ENCODE measurements around the genes CENPJ, AMER2, NUP58 and GPR12.

- RAMPAGE, long total RNA, result no peak
- RRBS, result no CpG with 5 or more reads among the region's 5 CpGs
Observed at GRCh38 chr13:24580516-24580880, 67.9 kb upstream of the PARP4 start.

GRCh38 chr13:24922149-24923256 is at the start of gene CENPJ:
Gene CENPJ (minus strand): TSS chr13:24922861.
- RAMPAGE, long total RNA, result start-site peak on the minus strand at chr13:24922812-24922835, 66 and 36 reads in 2 replicates
- RRBS, result 1% methylated on average over 32 of the region's 87 CpGs

DNA sequence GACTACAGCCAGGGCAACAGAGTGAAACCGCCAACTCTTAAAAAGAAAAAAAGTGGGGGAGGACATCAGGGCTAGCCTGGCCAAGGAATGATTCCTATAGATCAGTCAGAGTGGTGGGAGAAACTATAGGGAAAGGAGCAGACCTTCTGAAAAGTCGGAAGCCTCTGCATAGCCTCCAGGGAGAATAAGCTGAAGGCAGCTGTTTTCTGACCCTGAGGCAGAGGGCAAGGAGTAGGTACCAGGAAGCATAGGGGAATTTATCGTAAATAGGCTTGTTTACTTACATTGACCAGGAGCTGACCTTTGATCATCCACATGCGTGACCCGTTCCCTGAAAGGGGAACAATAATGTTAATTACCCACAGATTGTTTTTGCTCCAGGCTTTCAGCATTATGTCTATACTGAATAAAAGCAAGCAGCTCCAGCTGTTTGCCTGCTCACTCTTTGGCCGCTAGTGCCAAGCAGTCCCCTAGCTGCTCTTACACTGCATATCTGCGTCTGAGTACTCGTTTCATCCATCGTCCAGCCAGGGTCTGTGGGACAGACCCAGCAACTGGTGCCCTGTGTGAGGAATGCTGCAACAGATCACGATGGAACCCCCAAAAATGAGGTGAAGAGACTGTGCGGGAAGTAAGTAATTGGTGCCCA is 3.0 kb upstream of the CENPJ start:
- RAMPAGE, long total RNA, result no peak
- RRBS, result no CpG with 5 or more reads among the region's 11 CpGs

DNA sequence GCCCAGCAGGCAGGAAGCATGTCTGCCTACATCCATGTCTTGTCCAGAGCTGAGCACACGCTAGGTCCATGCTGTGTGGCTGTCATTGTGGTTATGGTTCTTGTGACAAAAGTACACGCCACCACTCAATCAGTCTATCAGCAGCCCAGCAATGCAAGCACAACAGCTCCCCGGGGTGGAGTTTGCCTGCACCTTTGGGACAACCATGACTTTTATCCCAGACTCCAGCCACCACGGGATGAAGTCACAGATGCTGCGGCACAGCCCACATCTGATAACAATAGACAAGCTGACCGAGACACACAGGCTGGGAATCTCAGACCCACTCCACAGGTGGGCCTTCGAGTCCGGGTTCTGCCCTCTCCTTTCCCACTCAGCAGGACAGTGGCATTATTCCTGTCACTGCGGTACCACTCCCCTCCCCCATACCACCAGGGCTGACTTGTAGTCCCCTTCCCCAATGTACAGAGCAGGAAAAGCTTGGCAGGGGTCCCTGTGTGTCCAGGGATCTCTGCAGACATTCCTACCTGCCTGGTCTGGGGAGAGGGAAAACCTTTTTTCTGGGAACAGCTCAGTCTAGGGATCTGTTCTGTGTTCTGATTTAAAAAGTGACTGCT is at the start of gene AMER2:
Gene AMER2, minus strand, starts transcription at position 188 of the 617 bp plus-strand sequence.
- RAMPAGE, long total RNA, result no peak
- RRBS, result no CpG with 5 or more reads among the region's 9 CpGs

DNA sequence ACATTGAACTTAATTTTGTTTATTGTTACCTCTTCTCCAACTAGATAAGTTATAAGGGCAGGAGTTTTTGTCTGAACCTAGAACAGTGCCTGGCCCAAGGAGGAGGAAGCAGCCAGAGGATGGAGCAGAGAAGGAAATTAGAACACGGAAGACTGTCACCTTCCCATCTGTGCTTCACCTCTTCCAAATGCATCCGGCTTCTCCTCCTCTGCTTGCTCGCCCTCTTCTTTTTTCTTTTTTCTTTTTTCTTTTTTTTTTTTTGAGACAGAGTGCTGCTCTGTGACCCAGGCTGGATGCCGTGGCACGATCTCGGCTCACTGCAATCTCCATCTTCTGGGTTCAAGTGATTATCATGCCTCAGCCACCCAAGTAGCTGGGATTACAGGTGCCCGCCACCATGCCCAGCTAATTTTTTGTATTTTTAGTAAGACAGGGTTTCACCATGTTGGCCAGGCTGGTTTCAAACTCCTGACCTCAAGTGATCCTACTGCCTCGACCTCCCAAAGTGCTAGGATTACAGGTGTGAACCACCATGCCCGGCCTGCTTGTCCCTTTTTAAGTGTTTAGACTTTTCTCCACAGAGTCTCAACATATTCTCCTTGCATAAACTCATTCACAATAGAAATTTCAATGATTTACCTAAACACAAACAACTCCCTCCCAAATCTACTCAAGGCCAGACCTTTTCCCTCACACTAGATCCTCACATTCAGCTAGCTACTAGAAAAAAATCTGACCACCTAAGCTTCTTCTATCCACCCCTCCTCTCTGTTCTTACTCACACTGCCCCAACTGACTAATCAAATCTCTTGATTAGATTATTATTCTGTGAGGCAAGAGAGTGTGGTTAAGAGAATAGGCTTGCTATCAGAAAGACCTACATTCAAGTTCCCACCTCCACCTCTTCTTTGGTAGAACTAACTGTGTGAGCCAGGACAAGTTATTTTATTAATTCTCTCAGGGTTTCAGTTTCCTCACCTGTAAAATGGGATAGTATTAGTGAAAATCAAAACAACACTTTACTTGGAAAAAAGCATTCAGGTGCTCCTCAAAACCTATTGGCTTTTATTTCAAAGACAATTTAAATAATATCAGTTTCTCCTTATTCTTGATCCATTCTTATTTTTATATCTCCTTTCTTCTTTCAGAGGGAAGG is 4.5 kb downstream of the MTMR6 start:
- RAMPAGE, long total RNA, result no peak
- RRBS, result no CpG with 5 or more reads among the region's 9 CpGs

- RAMPAGE, long total RNA, result start-site peak on the plus strand at chr13:25301624-25301665, 344 and 420 reads in 2 replicates
- RRBS, result 1% methylated on average over 15 of the region's 79 CpGs
Observed at GRCh38 chr13:25301209-25302530, at the start of gene NUP58. Gene NUP58 (plus strand): TSS chr13:25301625.

GRCh38 chr13:25312461-25313095 is 11.2 kb downstream of the NUP58 start:
- RAMPAGE, long total RNA, result no peak
- RRBS, result no CpG with 5 or more reads among the region's 8 CpGs

GRCh38 chr13:25874781-25875376 is 176.9 kb downstream of the SHISA2 start:
- RAMPAGE, long total RNA, result no peak
- RRBS, result no CpG with 5 or more reads among the region's 8 CpGs

GRCh38 chr13:25971417-25971827 is 80.4 kb downstream of the SHISA2 start:
- RAMPAGE, long total RNA, result no peak
- RRBS, result no CpG with 5 or more reads among the region's 5 CpGs

DNA sequence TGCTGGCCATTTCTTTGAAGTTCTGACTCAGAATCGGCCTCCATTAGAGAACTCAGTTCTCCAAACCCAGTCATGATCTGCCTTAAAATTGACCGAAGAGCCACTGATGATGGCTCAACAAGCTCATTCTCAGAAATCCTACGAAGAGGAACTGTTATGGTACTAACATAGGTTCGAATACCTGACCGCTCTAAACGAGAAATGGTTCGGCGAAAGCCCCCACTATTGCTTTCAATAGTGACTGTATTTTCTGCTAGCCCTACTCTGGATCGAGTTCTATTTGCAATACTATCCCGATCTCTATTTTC is 7.8 kb downstream of the RNF6 start:
- RAMPAGE, long total RNA, result no peak
- RRBS, result no CpG with 5 or more reads among the region's 10 CpGs

- RAMPAGE, long total RNA, result no peak
- RRBS, result no CpG with 5 or more reads among the region's 6 CpGs
Observed at GRCh38 chr13:26285164-26285604, 31.3 kb downstream of the CDK8 start.

GRCh38 chr13:26412161-26412764 is 145.2 kb upstream of the WASF3 start:
- RAMPAGE, long total RNA, result no peak
- RRBS, result no CpG with 5 or more reads among the region's 3 CpGs

DNA sequence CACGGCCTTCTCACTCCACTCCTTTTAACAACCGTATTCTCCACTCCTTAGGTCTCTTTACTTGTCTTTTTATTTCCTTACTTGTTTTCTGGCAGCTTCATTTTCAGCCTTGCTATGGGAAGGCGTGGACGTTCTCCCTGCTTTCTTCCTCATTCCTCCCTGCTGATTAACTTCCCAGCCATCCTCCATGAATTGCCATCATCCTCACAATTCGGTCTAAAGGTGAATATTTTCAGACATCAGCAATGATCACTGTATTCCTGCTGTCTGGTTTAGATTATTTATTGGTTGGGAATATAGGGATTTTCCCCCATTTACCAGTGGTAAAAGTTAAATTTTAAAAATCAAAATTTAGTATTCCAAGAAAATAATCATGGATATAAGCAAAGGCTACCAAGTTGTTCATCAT is 77.0 kb upstream of the WASF3 start:
- RAMPAGE, long total RNA, result no peak
- RRBS, result no CpG with 5 or more reads among the region's 5 CpGs

DNA sequence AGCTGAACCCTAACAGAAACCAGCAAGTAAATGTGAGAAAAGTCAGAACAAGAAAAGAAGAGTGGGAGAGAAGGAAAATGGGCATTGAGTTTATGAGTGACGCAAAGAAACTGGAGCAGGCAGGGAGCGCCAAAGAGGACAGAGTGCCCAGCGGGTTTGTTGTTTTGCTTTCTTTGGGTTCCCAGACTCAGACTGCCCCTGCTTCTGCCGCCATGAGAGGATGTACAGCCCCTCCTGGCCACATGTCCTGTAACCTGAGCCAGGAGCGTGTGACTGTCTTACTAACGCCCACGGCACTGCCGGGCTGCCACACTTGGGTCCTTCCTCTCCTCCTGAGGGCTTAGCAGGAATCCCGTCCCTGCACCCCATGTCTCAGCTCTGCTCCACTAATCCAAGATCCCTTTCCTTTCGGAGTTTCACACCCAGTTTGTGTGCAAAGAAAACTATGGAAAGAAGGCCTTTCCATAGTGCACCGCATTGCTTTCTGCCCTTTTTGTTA is 80.5 kb downstream of the GPR12 start:
- RAMPAGE, long total RNA, result no peak
- RRBS, result no CpG with 5 or more reads among the region's 11 CpGs

- RAMPAGE, long total RNA, result no peak
- RRBS, result no CpG with 5 or more reads among the region's 3 CpGs
Observed at GRCh38 chr13:26738447-26738749, 22.2 kb downstream of the GPR12 start.

GRCh38 chr13:26760564-26761365 is at the start of gene GPR12:
Gene GPR12 (minus strand): TSS chr13:26760786.
- RAMPAGE, long total RNA, result no peak
- RRBS, result 1% methylated on average over 31 of the region's 82 CpGs

DNA sequence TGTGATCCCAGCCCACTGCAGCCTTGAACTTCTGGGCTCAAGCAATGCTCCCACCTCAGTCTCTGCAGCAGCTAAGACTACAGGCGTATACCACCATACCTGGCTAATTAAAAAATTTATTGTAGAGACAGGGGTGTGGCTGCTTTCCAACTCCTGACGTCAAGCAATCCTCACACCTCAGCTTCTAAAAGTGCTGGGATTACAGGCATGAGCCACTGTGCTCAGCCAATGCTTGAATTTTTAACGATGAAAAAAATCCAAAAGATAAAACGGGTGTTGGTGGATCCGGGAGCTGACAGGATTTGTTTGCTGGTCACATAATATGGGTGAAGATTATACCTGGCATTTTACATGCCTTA is 193.5 kb downstream of the USP12 start:
- RAMPAGE, long total RNA, result no peak
- RRBS, result no CpG with 5 or more reads among the region's 5 CpGs

DNA sequence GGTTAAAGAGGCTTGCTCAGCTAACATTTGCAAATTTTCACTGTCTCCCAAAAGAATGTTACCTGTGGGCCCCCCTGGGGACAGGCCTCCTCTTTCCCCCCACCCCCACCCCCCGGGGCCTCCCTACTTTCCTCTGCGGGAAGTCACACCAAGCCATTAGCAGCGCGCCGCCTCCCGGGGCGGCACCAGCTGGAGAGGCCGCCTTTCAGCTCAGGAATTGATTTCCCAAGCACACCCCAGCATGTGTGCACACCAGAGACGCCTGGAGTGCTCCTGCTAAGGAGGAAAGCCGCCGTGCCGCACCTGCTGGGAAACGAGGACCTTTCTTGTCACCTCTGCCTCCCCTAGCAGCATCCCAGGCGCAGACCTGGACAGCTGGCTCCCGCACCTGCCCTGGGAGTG is 165.2 kb downstream of the USP12 start:
- RAMPAGE, long total RNA, result no peak
- RRBS, result 2% methylated on average over 6 of the region's 15 CpGs

DNA sequence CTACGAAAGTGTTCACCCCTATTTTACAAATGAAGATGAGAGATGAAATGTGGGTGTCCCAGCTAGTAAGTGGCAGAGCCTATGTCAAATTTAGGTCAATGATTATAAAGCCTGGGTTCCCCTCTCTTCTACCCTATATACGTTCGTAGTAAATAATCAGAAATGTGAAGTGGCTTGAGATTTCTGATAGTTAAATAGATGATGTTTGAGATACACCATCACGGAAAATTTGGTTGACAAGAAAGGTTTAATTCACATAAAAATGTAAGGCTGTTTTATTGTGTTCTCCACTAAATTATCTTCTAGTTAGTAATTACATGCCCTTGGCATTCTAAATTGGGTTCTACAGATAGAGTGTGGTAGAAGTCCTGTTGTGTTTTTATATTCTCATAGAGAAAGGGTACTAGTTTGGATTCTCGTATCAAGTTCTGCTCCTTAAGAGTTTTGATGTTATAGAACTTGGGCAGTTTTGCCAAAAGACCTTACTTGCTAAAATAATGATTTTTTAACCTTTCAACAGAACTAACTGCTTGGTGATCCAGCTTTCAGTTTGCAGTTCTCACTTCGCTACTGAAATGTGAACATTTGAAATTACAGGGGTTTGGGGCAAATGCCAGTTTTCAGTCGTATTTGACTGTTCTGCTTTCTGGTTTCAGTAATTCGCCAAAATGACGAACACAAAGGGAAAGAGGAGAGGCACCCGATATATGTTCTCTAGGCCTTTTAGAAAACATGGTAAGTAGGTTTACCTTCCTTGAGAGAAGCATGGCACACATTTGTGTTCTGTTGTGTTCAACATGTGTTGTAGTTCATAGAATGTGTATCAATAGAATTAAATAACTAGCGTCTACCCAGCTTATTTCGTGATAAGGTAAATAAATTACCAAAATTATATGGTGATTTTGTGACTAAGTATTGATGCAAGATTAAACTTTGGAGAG is 2.0 kb downstream of the RPL21 start:
- RAMPAGE, long total RNA, result no peak
- RRBS, result no CpG with 5 or more reads among the region's 12 CpGs

- RAMPAGE, long total RNA, result no peak
- RRBS, result 1% methylated on average over 19 of the region's 52 CpGs
Observed at GRCh38 chr13:27620648-27621277, 434 bp upstream of the LNX2 start.

Data from epithelial cell of alveolus of lung (primary cell).